Psoas muscle (tissue), 2 donors: ENCODE data around the gene RO60.

- PRO-cap, 2 experiments = no peak in any of the 2 experiments
Measured at GRCh38 chr1:185054096-185054743, 8.9 kb downstream of the RNF2 start.

- PRO-cap, 2 experiments = no peak in any of the 2 experiments
Measured at GRCh38 chr1:185065961-185066579, 20.7 kb downstream of the RNF2 start.

GRCh38 chr1:185118626-185119167 lies 38.1 kb downstream of the TRMT1L start:
- PRO-cap, 2 experiments = no peak in any of the 2 experiments

DNA sequence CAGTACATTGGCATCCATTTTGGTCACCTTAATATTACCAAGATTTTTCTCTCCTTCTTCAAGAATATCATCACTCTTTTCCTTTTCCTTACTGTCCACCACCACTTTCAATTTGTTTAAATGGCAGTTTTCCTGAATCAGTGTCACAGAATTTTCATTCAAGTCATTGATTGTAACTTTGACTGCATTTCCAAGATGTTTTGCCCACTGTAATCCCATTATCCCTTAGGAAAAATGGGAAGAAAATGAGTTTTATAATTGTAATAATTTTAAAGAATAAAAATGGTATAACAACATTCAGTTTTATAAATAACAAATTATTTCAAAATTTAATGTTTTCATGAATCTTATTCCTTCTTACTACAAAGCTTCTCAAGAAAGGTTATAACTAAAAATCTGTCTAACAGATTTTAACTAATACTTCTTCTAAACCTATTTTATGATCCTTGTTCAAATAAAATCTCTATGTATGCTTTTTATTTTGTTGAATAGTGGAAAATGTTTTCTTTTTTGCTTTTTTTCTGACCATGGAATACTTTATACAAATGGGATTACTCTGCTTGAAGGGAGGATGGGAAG lies 16.7 kb downstream of the TRMT1L start:
- PRO-cap, 2 experiments = no peak in any of the 2 experiments

DNA sequence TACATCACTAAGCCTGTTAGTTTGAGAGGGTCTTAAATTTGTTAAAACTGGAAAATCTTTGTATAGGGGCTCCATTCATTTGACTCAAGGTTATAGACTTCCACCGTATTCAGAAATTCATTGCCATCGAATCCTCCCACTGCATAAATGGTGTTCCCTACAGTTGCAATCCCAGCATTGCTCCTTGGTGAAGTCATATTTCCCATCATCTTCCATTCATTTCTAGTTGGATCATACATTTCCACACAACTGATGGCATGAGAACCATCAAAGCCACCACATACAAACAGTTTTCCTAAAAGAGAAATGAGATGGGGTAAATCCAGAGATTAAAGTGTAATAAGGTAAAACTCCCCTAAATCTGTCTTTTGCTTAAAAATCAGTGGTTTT lies 19.1 kb downstream of the IVNS1ABP start:
- PRO-cap, 2 experiments = no peak in any of the 2 experiments

DNA sequence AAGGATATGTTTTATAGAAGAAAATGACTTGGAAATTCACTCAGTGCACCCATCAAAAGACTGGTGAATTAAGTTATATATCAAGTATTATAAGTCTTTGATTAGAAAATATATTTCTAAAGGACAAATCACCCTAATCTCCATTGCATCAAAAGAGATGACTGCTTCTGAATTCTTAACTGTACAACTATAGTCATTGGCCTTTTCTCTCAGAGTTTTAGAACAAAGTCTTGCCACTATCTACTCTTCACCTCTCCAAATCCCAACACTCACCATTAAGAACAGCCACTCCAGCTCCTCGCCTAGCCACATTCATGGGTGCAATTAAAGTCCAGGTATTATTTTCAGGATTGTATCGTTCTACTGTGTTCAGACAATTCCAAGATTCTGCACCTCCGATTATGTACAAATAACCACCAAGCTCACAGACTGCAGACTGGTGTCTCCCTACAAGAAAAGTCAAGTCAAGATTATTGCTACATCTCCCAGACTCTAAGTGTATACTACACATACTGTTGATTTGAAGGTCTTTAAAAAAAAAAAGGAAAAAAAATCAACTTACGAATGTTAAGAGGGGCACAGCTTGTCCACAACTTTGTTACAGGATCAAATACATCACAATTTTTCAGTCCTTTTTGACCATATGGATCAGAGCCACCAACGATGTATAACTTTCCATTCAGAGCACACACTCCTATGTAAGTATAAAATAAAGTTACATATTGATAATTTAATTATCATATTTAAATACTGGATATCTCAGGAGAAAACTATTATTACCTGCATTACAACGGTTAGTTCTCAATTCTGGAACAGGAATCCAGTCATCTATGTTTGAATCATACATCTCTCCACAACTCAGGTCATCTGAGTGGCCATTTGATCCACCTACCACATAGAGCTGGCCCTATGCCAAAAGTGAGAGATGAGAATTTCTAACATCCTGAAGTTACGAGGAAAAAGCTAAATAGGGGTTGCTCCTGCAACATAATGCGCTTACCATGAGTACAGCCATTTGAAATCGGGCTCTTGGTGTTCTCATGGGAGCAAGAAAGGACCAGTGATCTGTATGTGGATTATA lies 17.3 kb downstream of the IVNS1ABP start:
- PRO-cap, 2 experiments = no peak in any of the 2 experiments

DNA sequence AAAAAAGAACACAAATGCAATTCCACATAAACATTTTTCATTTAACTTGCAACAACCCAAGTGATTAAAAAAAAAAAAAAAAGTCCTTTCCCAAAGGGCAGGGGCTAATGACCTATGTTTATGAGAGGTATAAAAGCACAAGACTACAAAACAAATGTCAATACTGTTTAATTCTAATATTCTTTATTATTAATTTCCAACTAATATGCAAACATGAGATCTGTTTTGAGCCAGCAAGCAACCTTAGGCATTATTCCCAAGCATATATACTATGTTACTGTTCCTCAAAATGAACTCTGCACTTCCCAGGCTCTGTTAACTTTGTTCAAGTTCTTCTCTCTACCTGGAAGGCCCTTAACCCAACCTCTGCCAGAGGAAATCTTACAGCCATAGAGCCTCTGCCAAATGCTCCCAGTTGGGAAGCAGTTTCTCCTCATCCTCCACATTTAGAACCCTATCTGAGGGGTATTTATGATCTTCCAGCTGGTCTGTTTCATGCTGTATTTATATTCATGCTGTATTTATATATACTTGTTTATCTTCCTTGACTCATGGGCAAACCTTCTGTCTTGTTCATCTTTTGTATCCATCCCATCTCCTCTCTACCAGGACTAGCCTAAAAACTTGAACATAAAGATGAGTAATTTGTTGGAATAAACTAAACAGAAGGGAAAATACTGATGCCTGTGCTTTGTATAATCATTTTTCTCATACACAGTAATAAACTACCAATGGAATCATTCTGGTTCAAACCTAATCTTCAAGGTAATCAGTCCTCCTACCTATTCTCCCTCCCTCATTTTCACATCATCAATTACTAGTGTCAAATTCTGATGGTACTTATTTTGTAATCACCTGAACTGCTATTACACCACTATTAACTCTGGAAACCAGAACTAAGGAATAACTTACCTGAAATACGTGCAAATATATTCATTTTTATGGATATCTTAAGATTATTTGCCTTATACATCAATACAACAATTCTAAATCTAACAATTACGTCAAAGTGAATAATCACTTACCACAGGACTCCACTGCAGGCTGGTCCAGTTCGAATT lies 5.3 kb downstream of the IVNS1ABP start:
- PRO-cap, 2 experiments = no peak in any of the 2 experiments

GRCh38 chr1:185570777-185571535 lies 163.2 kb upstream of the HMCN1 start:
- PRO-cap, 2 experiments = no peak in any of the 2 experiments

DNA sequence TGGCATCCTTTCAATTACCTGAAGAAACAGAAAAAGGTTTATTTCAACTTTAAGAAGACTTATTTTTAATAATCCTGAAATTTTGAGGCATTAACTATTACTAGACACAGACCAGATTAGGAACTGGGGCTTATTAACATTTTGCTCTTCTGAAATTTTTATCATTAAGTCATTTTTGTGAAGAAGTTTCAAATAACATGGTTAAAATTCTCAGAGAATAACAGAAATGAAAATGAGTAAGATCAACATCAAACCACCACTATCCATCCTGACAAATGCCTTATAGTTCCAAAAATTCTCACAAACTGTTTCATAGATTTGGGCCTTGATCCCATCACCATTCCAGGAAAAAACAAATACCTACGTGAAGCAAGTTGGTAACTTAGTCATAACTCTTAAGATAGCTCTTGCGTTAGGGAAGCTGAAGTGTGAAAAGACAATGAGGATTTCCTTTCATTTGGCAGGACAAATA lies 55.3 kb upstream of the HMCN1 start:
- PRO-cap, 2 experiments = no peak in any of the 2 experiments

DNA sequence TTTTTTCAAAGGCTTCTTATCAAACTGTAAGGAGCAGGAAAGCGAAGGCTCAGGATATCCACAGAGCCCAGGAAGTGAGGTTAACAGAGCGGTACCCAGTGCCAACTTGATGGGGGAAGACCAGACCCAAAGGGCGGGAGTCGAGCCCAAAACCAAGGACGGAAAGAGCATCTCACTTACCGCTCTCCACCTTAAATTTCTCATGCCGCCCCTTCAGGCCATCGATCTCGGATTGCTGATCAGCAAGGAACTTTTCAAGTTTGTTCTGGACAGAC lies 418 bp downstream of the TPR start:
- PRO-cap, 2 experiments = no peak in any of the 2 experiments

GRCh38 chr1:189633132-189633483 lies 844.6 kb downstream of the BRINP3 start:
- PRO-cap, 2 experiments = no peak in any of the 2 experiments

DNA sequence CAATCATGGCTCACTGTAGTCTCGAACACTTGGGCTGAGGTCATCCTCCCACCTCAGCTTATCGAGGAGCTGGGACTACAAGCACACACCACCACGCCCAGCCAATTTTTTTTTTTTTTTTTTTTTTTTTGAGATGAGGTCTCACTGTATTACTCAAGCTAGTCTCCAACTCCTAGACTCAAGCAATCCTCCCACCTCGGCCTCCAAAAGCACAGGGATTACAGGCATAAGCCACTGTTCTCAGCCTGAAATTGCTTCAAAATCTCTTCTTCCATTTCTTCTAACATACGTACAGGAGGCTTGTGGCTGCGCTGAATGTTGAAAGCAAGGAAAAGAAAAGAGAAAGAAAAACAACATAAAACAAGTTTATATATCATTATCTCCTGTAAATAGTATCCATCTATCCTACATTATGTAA lies 91.9 kb upstream of the RGS18 start:
- PRO-cap, 2 experiments = no peak in any of the 2 experiments

GRCh38 chr1:192476917-192477454 lies 98.6 kb upstream of the RGS1 start:
- PRO-cap, 2 experiments = no peak in any of the 2 experiments

DNA sequence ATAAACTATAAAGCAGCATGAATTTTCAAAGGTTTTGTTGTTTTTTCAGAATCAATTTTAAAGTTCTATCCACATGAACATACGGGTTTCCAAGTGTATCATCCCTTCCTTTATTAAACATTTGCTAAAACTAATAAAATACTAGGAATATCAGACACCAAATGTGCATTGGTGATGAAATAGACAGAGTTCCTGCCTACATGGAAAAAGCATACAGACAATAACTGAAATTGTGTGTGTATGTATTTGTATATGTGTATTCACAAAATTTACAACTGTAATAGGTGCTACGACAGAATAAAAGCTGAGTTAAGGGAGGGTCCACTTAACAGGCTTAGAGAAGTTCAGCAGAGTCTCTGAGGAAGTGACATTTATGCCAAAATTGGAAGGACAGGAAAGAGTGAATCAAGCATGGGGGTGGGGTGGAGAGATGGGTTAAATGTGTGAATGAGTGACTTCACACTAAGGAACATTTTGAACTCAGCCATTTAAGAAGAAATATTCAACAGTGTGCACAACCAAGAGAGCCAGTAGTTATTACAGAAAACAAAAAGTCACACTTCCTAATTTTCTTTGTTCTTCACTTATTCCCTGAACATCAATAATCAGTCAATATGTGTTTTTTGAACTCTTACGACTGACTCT lies 53.9 kb upstream of the RGS1 start:
- PRO-cap, 2 experiments = no peak in any of the 2 experiments

- PRO-cap, 2 experiments = no peak in any of the 2 experiments
Measured at GRCh38 chr1:192539608-192540128, 35.9 kb upstream of the RGS1 start.

GRCh38 chr1:192715862-192716565 lies 80.1 kb downstream of the RGS13 start:
- PRO-cap, 2 experiments = no peak in any of the 2 experiments

DNA sequence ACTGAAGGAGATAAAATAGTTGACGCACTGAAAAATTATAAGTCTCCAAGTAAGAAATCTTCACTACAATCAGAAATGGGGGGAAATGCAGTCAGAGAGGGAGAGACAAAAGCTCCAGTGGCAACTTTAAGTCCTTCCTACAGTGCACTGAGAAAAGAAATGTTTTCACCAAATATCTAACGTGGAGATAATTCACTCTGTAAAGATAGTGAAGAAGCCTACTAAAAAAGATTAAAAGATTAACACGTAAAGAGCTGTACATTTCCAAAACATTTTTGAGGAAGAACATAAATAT lies 7.1 kb upstream of the RGS2 start:
- PRO-cap, 2 experiments = no peak in any of the 2 experiments

GRCh38 chr1:192806915-192807936 lies 1.6 kb upstream of the RGS2 start:
- PRO-cap, 2 experiments = no peak in any of the 2 experiments

DNA sequence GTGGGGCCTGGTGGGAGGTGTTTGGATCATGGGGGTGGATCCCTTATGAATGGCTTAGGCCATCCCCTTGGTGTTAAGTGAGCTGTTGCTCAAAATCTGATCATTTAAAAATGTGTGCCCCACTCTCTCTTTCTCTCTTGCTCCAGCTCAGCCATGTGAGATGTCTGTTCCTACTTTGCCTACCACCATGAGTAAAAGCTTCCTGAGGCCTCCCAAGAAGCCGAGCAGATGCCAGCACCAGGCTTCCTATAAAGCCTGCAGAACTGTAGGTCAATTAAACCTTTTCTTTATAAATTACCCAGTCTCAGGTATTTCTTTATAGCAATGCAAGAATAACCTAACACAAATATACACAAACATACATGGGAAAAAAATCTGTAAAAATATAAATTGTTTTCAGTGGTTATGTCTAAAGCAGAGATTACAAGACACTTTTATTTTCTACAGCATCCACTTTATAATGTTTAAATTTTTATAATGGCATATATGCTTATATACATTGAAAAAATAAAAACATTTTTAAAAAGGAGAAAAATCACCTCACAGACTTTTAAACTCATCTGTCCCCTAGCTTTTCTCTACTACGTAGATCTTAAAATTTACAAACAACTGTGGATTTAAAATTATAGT lies 13.7 kb downstream of the UCHL5 start:
- PRO-cap, 2 experiments = no peak in any of the 2 experiments

DNA sequence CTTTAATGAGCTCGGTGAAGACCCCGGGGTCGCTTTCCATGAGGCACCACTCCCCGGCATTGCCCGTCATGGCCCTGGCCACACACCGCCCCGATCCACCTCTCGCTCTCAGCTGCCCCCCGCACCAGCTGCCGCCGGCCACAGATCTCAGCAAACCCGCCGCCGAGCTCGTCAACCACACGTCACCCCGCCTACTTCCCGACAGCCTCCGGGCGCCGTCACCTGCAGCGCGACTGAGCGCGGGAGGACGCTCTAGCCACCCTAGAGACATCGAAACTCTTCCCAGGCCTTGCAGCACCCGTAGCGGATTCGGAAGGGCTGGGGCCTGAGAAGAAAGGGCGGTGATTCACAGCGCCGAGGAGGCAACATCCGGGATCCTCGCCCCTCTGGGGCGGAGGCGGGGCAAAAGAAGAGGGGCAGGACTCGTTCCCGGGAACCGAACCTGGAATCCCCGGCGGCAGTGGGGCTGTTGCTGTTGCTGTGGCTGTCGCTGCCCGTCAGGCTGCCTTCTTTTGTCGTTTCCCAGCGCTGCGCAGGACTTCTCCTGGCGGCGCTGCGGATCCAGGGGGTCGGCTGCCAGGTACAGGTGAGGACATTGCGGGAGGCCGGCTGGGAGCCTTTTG lies at the start of gene RO60:
RO60 (plus strand) TSS at position 422 of the 623 bp plus-strand sequence.
- PRO-cap, 2 experiments = peak in 2 of 2 experiments; most common plus-strand start position 405 of the sequence (in 1); most common minus-strand start position 149 of the sequence (in 2)